ENCODE measurements around a stretch of chr1.

DNA sequence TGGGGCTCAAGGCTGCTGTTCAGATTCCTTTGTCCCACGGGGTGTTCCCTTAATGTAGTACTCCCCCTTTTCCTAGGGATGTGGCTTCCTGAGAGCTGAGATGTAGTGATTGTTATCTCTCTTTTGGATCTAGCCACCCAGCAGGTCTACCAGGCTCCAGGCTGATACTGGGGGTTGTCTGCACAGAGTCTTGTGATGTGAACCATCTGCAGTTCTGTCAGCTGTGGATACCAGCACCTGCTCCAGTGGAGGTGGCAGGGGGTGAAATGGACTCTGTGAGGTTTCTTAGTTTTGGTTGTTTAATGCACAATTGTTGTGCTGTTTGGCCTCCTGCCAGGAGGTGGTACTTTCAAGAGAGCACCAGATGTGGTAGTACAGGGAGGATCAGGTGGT is 63.9 kb downstream of the SERINC2 start:
- PRO-cap, result no peak

DNA sequence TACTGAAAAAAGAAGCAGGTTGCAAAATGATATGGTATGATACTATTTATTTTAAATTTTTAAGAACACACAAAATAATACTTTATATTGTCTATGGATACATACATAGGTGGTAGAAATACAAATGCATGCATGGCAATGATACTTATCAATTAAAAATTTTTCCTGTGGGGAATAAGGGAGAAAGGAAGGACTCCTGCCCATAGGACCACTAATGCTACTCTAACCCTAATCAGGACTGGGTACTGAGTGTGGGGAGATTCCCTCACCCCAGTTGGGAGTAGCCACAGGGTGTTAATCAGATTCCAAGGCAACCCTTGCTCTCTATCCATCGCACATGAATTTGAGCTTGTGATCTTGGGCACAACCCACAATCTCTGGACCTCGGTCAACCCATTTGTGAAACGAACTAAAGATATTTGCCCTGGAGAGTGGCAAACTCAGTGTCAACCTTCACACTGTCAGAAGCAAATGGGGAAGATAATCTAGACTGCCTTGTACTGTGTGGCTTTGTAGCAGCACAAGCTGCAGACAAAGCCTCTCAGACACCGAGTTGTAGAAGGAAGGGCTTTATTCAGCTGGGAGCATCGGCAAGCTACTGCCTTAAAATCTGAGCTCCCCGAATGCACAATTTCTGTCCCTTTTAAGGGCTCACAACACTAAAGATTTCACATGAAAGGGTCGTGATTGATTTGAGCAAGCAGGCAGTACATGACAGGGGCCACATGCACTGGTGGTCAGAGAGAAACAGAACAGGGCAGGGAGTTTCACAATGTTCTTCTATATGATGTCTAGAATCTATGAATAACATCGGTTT is 69.6 kb downstream of the SERINC2 start:
- PRO-cap, result no peak

DNA sequence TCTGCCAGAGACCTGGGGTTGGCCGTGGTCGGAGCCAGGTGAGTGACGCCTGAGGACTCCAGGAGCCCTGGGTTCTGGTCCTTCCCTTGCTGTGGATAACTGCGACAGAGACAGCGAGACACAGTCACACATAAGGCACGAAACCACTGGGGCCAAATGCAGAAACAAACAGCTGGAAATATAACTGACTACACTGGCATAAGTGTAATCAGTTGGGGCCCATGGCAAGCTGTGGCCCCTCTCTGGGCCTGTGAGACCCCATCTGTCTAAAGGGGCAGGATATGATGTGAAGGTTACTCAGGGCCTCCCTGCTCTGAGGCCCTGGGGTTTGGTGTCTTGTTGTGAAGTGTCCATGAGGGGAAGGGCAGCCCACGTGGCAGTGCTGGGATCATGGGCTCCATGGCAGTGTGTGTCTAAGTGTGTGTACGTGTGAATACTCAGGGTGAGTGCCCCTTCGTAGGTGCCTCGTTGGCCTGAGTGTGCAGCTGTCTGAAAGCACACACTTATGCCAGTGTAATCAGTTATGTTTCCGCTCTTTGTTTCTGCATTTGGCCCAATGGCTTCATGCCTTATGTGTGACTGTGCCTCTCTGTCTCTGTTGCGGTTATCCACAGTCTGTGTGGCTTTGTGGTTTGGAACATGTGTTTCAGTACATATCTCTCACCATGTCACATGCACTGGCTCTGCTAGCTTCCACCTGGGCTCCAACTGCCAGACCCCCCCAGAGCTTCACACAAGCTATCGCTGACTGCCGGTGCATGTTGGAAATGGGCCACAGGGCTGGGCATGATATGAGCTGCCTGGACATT is 70.6 kb upstream of the TINAGL1 start:
- PRO-cap, result no peak

GRCh38 chr1:31605685-31606059 is 11.8 kb upstream of the HCRTR1 start:
- PRO-cap, result no peak

GRCh38 chr1:31617250-31617526 is 301 bp upstream of the HCRTR1 start:
- PRO-cap, result no peak

DNA sequence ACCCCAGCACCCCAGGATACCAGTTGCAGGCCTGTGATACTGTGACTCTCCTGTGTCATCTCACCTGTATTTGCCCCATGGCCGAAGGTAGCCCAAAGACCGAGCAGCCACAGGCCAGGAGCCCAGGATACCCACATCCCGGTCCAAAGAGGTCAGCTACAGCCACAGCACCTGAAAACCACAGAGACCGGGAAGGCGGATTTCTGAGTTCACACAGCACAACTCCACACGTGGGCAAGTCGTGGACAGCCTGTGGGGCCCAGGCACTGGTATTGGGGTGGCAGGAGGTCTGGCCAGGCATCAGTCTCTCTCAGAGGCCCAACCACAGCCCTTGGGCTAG is 1.8 kb downstream of the COL16A1 start:
- PRO-cap, result no peak

DNA sequence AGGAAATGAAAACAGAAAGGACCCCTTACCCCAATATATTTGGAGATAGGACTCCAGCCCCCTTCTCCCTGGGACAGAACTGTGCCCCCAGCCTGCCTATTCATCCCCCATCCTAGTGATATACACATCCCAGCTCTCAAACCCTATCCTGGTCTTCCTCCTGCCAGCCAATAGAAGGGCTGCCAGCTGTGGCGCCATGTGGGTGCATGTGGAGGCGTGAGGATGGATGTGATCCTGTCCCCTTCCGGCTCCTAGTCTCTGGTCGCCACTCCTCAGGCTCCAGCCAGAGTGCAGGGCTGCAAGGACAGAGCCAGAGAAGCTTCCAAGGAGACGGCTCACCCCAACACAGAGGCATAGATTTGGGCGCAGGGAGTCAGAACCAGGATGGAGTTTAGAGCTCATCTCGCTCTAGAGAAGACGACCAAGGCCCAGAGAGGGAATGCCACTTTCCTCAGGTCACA is 478 bp downstream of the COL16A1 start:
- PRO-cap, result unidirectional peak, plus-strand start at position 286 of the sequence

DNA sequence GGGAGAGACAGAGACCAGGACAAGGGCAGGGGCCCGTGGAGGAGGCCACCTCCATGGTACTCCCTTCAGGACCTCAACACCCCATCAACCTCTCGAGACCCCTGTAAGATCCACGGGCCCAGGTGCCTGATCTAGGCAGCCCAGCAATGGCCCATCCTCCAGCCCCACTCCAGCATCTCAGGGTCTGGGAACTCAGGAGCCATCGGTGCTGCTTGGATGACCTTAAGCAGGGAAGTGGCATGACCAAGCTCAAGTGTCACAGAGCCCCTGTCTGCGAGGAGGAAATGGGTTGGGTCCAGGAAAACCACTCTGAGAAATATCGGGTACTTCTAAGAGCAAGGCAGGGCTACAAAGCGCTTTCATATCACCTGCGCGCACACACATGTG is 32.5 kb upstream of the SPOCD1 start:
- PRO-cap, result no peak

- PRO-cap, result no peak
These were observed 28.8 kb upstream of the KHDRBS1 start for GRCh38 chr1:31984682-31985389.

- PRO-cap, result no peak
These were observed 8.5 kb upstream of the TXLNA start for GRCh38 chr1:32170606-32171771.

DNA sequence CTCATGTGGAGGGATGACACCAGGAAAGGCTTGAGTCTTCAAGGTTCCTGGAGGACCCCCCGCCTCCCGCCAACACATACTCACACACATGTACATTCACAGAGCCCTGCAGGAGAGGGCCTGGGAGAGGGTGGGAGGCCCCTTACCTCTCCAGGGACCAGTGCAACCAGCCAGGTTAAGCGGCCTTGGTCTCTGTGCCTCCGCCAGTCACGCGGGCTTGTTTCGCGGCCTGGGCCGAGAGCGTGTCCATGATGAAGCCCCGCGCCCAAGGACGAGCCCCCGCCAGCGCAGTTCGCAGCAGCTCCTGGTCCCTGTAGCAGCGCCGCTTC is 7.3 kb upstream of the FAM167B start:
- PRO-cap, result no peak

GRCh38 chr1:32242302-32242913 is 4.6 kb upstream of the FAM167B start:
- PRO-cap, result no peak

DNA sequence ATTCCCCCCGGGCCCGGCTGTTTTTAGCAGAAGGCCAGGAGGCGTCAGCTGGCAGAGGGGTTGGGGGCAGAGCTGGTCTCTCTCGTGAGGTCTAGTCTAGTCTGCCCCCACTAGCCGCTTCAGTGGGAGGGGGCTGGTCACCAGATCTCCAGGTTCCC is 10.2 kb downstream of the FAM229A start:
- PRO-cap, result no peak

DNA sequence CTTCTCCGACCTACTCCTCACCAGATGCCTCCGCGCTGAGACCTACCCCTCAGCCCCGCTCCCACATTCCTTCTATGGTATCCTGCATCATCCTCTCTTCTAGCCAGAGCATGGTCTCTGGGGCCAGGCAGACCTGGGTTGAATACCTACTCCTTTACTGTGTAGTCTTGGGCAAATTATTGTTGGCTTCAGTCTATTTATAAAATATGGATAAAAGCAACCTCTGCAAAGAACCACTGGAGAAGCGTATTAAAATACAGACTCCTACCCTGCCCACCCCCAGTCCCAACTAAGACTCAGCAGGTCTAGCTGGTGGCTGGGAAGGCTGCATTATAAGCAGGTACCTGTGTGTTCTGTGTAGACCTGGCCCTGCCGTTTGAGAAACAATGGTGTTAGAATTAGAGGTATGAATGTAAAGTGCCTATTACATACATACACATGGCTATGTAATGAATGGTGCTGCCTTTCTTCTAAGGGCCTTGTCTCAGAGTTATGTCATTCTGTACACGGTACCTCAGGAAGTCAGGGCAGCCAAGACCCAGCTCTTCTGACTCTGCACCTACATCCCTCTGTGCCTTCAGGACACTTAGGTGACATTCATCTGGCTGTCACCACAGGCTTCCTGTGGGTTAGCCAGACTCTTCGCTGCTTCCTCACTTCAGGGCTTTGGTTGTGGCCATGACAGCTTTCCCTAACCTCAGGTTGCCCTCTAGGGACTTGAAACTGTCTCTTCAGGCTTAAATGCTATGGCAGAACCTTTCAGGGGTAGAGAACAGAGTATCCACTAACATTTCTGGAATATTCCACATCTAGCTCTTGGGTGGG is 9.6 kb downstream of the TSSK3 start:
- PRO-cap, result no peak

- PRO-cap, result no peak
These were observed 6.4 kb downstream of the BSDC1 start for GRCh38 chr1:32387985-32388193.

DNA sequence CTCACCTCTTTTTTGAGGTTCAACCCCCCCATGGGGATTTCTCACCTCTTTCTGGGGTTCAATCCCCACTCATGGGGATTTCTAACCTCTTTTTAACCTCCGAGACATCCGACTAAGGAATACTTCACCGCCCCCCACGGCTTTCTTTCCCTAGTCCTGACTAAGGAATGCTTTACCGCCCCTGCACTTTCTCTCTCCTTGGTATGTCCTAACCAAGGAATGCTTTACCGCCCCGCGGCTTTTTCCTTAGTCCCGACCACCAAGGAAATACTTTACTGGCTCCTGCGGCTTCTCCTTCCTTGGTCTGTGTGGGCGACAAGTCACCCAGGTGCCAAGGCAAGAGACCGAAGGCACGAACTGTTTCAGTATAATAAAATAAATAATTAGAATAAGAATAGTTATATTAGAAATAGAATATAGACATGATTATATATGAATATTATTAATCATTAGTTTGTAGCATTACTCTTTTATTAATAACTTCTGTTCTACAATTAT is 16.9 kb upstream of the ZBTB8B start:
- PRO-cap, result no peak

DNA sequence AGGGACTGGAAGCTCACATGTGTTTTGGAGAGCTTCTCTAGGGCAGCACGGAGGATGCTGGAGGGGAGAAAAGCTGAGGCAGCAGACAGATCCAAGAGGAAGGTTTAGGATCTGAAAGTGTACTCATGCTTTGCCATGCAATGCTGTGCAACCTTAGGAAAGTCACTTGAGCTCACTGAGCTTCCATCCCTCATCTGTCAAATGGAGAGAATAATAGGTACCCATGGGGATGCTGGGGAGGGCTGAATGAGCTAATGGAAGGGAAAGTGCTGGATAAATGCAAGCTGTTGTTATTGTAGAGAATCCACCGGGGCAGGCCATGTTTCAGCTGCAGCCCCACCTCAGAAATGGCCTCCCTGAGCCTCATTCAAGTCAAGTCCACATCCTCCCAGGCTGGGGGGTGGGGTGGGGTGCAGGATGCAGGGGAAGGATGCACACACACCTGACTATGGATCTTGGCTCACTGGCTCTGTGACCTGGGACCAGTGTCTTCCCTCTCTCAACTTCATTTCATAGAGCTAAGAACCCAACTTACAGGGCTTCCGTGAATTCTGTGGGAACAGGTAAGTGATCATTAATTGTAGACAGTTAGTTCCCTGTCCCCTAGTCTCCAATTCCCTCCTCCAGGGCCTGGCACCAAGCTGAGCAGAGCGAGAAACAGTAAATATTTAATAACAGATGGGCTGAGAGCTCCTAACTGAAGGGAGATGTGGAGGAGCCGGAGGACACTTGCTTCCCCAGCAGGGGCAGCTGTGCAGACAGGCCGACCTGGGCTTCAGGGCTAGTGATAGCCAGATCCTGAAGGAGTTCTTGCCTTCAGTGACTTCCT is 12.7 kb upstream of the KIAA1522 start:
- PRO-cap, result no peak

- PRO-cap, result no peak
These were observed 14.2 kb downstream of the KIAA1522 start for GRCh38 chr1:32755665-32756441.

DNA sequence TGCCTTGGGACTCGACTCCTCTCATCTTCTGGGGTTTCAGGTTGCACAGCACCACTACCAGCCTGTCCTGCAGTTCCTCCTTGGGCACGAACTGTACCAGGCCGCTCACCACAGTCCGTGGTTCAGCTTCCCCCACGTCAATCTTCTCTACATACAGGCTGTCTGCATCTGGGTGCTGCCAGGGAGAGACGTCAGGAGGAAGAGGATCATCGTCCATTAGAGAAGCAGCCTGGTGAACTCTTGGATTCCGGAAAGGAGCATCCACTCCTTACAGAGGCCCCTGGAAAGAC is 37.1 kb downstream of the YARS1 start:
- PRO-cap, result no peak

DNA sequence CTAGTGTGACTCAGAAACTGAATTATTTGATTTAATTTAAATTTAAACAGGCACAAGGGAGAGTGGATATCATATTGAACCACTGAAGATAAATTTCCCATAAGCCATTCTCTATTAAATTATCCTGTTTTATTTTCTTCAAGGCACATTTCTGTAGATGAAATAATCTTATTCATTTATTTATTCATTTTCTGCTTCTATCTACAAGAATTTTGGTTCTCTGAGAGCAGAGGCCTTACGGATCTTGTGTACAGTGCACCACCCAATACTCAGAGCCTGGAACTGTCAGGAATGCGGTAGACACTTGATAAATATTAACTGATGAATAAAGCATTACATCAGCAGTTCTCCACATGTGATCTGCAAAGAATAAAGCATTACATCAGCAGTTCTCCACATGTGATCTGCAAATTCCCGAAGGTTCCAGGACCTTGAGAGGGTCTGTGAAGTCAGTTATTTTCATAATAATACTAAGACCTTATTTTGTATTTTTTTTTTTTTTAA is 11.5 kb upstream of the TMEM54 start:
- PRO-cap, result no peak